SK-N-MC (cell line): ENCODE measurements around a stretch of chr20.

DNA sequence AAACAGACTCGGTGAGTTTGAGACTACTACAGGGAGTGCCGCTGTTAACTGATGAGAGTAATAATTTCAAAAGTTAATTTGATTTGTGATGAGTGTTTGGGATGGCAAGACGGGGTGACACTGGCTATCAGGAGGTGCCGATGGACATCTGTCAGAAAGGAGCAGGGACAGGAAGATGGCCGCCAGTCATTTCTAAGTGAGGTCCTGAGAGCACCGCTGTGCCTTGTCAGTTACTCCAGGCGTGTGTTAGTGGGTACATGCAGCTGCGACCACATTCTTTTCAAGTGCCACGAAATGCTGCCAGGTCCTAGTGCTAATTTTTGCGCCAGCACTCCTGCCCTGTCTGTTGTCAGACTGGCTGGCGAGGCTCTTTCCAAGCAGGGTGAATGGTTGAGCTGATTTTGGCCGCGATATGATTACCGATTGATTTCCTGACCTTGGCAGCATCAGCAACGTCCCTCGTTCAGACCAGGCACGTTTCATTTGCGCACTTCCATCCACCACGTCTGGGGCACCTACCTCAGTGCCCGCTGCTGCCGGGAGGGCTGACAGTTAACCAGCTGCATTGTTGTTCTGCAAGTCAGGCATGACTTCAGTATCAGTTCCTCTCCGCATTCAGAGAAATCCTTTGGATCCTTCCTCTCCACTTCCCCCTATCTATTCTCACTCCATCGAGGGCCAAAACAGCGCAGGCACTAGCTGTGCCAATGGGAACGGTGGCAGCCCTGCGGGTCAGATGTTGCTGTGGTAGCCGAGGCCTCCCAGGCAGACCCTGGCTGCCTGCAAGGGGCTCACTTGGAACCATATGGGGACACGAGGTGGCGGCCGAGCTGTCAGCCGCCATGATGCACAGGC, 64.4 kb upstream of the INSM1 start:
- RRBS = no CpG with 5 or more reads among the region's 31 CpGs

- RRBS = no CpG with 5 or more reads among the region's 14 CpGs
These were observed 100.6 kb downstream of the INSM1 start for GRCh38 chr20:20468038-20469320.

- RRBS = no CpG with 5 or more reads among the region's 4 CpGs
These were observed 137.3 kb downstream of the INSM1 start for GRCh38 chr20:20504884-20505976.

DNA sequence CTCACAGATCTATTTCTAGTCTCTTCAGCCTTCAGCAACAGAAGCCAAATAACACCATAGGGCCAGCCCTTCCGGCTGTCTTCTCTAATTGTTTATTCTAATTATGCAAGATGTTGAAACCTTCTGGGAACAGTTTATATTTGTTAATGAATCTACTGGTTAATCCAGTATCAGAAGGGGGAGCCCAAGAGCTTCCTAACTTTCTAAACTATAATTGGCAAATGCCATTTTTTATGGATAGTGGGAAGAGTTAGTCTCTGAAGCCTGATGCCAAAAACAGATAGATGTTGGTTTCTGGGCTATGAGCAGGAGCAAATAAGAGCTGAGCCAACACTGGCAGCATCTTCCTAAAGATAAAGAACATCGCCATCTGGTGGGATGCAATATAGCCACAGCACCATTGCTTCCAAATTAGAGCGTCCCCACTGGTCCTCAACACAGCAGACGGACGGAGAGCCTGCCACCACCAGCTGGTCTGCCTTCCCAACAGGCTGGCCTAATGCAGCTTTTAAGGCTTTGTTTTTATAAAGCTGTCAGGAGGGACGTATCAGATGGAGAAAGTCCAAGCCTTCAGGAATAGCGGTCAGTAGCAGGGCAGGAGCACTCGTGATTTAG, 118.9 kb downstream of the RALGAPA2 start:
- RRBS = no CpG with 5 or more reads among the region's 8 CpGs

GRCh38 chr20:21174407-21174817, 48.5 kb downstream of the KIZ start:
- RRBS = no CpG with 5 or more reads among the region's 1 CpG

GRCh38 chr20:21183322-21183646, 57.4 kb downstream of the KIZ start:
- RRBS = no CpG with 5 or more reads among the region's 5 CpGs

DNA sequence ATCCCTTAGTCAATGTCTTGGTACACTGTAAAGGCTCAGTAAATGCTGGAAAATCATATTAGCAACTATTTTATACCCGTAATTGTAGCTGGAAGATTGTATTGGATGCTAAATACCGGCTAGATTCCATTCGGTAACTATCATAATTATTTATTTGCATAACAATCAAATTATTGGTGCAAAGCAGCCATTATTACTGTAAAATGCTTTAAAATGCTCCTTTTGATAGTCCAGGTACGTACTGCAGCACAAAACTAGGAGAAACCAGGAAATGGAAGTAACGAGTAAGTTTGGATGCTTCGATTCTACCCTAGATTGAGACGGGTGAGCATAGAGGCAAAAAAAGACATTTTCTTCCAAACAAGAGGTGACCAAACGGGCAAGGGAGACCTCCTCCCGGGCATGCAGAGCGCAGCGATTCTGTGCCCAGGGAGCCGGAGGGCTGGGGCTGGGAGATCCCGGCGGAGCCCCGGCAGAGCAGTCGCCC, 486 bp upstream of the XRN2 start:
- RRBS = 1% methylated on average over 2 of the region's 16 CpGs

GRCh38 chr20:21304180-21304583, 1.1 kb downstream of the XRN2 start:
- RRBS = no CpG with 5 or more reads among the region's 8 CpGs

DNA sequence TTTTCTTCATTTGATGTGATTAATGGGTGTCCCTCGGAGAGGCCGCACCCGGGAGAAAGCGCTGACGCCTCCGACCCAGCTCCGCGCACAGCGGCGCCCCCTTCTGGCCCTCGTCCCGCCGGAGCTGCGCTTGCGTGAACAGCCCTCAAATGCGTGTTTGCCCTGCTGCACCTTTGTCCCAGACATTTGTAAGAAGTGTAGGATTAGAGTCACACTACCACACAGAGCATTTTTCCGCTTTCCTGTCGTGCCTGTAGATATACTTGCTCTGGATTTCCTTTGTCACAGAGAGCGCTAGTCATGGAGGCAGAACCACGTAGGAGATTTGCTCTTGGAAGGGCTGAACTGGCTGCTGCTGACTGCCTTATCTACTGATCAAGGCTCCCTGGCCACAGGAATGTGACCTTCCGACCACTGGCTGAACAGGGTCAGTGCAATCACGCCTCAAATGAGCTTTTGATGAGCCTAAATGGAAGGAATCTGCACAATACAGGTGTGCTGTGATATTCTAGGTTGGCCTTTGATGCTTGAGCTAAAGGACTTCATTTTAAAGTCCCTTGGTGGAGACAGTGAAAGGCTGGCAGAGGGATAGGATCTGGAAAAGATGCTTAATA, 62.4 kb downstream of the PAX1 start:
- RRBS = 3% methylated on average over 10 of the region's 22 CpGs

- RRBS = no CpG with 5 or more reads among the region's 4 CpGs
These were observed 157.6 kb downstream of the PAX1 start for GRCh38 chr20:21863109-21863462.

DNA sequence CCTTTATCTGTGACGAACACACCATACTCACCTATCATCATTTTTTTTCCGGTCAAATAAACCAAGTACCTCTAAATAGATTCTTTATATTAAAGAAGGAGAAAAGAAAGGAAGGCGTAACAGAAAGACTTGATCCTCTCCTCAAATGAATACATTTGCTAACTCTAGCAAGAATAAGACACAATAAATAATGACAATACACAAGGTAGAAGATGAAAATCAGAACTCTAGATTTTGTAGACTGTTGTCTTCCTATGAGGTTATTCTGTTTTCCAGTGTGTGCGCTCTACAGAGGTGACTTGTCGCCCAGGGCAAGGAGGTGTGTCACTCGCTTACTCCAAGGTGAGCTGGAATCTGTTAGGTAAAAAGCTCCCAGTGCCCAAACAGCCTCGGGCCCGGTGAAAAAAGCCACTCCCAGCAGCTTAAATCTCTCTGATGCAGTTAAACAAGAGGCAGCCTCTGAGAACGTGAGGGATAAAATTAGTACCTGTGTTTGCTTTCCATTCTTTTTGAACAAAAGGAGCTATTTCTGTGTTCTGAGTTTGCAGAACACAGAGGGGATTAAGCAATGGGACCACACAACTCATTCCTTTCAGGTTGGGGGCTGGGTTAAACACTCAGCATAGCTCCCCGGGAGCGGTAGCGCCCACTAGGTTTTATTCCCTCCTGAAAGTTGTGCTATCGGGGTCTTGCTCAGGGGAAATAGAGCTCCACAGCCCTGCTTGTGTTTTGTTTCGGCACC, 181.4 kb downstream of the FOXA2 start:
- RRBS = 58% methylated on average over 1 of the region's 14 CpGs

DNA sequence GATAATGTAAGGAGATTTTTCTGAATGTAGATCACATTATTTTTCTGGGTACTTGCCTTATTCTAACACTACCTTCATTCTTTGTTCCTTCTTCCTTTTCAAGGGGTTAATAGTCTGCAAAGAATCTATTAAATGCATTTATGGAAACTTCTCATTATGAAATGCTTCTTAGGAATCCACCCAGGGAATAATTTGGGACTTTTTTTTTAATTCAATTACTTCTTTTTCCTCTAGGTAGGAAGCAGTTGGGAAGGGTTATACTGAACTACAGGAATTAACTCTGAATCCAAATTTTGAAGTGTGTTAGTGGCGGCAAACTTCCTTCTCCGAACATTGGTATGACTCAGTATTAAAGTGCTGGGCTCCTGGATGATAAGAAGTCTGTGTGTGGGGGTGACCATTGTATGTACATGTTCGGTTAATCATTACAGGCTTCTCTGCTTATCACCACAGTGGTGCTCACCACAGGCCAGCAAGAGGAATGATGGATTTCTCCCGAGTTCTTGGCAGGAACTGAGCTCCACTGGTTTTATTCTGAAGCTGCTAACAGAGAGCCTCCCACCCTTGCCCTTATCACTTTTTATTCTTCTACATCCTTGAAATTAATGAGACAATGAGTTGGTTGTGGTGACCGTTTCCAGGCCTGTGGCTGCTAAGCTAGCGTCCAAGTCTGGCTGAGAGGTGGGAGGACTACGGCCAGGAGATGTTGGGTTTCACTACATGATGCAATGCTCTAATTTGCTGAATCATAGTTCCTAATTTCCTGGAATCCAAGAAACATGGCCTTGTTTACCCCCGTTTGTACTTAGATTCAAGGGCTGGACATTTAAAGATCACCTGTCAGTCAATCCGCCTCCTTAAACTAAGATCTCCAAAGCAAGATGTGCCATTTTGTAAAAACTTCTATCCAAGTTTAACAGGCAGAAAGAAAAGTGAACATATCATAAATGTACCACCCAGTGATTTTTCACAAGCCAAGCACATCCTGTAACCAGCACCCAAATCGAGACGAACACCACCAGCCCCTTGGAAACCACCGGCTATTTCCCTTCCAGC, 172.7 kb downstream of the FOXA2 start:
- RRBS = no CpG with 5 or more reads among the region's 12 CpGs

DNA sequence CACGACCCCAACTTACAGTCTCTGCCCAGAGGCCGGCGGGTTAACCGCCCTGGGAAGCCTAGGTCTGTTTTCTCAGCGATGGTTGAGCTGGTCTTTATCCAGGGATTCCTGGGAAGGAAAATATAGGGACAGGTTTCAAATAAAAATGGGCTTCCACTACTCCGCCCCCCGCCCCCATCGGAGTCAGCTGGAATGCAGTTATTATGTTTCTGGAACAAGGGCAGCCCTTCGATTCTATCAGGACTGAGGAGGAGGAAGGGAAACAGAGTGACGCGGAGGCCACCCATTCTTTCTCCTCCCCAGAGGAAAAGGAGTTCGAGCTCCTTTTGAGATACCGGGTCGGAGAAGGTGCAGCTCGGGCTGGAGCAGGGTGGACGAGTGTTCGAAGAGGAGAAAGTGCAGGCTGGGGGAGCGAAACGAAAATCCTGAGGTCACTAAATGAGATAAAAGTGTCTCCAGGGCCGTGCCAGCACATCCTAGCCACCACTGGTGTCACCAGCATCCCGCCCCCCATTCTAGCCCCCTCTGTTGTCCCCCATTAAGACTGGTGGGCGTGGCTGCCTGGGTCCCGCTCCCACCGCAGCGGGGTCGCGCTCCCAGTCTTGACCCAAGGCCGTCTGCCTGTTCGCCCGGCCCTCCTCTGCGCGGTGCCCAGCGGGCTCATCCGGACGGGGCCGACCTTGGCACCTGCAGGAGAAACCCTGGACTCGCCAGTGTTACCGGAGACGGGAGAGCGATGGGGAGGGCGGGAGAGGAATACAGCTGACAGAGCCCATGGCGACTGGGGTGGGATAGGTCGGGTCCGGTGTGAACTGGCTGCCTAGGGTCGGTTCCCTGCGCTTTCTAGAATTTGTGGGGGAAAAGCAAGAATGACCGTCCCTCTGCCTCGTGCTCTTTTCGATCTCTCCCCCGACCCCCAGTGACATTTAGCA, 16.3 kb downstream of the FOXA2 start:
- RRBS = 15% methylated on average over 11 of the region's 50 CpGs

DNA sequence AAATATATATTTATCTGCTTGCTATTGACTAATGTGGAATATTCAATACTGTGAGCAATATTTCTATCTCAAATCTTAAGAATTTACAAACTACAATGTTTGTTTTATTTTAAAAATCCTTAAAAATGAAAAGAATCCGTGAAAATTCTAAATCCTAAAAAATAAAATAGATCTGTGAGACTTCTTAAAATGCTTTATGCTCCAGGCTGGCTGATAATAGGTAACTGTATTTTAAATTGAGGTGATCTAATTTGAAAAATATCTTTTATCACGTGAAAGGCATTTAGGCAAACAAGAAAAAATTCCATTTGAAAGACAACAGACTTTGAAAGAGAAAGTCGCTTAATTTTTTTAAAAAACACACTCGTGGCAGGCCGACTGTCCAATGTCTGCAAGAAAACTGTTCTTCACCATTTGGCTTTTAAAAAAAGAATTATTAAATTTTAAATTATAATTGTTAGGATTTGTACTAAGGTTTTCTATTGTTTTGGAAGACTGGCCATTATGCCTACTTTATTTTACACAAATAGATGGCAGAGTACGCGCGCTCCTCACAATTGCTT, 14.0 kb downstream of the FOXA2 start:
- RRBS = no CpG with 5 or more reads among the region's 8 CpGs

DNA sequence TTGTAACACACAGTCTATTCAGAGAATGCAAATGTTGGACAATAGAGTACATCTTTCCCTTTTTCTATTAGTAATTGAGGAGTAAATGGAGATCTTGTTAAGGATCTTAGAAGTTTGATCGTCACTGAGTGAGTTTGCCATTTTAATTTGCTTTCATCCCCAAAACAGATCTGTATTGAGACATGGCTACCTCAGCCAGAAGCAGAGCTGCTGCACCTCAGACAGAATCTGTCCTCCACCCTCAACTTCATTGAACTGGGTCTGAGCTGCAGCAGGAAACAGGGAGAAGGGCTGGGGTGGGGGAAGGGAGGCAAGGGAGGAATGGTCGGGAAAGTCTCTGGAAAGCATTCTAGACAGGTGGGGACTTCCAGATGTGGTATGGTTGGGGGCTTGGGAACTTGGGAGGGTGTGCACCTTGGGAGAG, 13.4 kb downstream of the FOXA2 start:
- RRBS = no CpG with 5 or more reads among the region's 2 CpGs

DNA sequence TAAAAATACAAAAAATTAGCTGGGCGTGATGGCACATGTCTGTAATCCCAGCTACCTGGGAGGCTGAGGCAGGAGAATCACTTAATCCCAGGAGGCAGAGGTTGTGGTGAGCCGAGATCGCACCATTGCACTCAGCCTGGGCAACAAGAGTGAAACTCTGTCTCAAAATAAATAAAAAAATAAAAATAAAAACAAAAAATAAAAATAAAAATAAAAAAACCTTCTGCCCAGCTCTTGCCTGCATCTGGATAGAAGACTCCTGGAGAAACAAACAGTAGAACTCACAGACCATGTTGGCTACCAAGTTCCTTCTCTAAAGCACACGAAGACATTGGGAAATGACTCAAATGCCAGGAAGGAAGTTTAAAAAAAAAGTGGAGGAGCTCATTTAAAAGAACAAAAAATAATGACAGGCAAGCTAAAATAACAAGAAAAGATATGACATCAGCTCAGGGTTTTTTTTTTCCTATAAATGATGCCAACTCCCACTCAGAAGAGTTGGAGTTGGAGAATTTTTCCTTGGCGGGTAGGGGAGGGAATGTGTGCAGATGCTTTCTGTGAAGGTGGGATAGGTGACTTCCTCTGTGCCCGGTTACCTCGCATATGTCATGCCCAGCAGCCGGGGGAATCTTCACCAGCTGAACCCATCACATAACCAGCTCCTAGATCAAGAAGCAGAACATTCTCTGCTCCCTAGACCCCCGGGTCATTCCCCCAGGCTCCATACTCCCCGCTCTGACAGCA, 17.2 kb upstream of the CD93 start:
- RRBS = 15% methylated on average over 2 of the region's 10 CpGs

GRCh38 chr20:23187651-23188177, 101.6 kb upstream of the CD93 start:
- RRBS = no CpG with 5 or more reads among the region's 7 CpGs

GRCh38 chr20:23190162-23190477, 104.0 kb upstream of the CD93 start:
- RRBS = no CpG with 5 or more reads among the region's 2 CpGs

DNA sequence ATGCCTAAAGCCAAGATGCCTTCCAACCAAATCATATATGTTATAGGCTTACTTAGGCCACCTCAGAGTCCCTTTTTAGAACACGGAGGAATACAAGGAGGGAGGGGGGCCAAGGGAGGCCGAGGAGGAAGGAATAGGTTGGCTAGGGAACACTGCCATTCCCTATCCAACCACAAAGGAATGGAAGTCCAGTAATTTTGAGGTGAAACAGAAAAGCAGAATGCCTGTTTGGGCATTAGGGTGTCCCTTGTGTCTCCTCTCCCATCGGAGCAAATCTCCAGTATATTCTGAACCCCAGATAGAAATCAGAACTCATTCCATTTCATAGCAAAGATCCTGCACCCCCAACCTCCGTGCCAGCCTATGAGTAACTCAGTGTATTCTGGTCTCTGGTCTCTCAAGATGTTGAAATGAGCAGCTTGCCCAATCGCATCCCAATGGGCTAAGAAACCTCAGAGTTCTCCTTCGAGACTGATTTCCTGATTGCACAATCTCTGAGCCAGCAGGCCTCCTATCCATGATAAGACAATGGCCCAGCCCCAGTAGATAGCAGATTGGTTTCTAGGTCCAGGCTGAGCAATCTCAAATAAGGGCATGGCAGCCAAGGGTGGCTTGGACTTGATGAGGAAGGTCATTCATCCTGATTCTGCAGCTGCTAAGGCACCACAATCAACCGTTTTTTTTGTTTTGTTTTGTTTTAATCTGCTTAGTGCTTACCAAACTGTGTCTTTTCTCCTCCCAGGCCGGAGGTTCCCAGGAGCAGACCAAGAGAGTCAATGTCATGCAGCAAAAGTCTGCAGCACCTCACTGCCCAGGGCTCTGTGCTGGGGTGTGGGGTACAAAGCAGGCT, 125.2 kb upstream of the NXT1 start:
- RRBS = no CpG with 5 or more reads among the region's 8 CpGs

DNA sequence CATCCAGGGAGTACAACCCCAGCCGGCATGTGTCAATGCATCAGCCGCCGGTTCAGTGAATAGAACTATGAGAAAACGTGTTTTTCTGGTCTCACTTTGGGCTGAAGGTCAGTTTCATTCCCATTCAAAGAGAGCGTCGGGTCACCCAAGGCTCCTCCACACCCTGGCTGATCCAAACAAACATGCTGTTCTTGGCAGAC, 35.5 kb upstream of the NXT1 start:
- RRBS = no CpG with 5 or more reads among the region's 6 CpGs